ENCODE data around the genes NPIPA8 and ARL6IP1.

DNA sequence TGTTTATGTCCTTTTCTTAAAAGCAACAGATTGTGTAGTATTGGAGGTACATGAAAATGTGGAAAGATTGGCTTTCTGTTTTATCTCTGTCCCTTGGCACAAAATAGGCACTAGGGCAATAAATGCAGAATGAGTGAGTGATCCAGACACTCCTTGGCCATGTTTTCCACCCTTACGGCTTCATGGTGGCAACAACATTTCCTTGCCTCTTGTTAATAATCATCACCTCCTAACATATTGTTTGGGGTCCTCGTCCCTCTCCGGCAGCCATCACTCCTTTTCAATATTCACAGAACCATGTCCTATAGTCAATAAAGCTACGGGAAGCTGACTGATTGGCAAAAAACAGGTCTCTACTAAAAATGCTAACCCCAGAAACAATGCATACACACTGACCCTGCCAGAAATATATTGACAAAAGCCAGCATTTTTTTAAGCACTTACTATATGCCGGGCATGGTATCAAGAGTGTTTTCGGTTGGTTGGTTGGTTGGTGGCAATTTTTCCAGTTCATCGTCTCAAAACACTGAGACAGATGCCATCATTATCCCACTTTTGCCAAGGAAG is 249.8 kb downstream of the XYLT1 start:
- PRO-cap: no peak

DNA sequence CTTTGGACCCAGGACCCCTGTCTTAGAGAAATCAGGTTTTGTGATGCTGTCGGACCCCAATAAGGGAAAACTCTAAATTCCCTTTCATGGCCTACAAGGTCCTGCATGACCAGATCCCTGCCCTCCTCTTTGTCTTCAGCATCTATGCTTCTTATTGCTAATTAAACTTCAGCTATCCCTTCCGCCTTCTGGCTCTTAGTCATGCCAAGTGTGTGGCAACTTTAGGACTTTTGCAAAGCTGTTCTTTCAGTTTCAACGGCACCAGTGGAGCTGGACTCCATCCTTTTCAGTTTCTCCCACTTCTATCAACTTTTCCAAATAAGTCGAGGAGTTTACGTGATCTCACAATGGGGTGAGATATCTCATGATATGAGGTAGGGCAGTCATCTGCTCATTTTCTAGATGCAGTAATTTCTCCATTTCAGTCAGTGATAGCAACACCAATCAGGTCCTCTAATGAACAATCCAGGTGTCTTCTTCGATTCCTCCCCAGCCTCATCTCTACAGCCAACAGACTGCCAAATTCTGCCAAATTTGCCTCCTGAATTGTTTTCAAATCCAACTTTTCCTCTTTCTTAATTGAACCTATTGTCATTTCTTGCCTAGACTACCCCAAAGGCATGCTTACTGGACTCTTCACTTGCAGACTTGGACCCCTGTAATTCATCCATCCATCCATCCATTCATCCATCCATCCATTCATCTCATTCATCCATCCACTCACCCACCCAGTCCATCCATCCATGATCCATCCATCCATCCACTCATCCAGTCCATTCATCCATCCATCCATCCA is 232.0 kb downstream of the XYLT1 start:
- PRO-cap: no peak

DNA sequence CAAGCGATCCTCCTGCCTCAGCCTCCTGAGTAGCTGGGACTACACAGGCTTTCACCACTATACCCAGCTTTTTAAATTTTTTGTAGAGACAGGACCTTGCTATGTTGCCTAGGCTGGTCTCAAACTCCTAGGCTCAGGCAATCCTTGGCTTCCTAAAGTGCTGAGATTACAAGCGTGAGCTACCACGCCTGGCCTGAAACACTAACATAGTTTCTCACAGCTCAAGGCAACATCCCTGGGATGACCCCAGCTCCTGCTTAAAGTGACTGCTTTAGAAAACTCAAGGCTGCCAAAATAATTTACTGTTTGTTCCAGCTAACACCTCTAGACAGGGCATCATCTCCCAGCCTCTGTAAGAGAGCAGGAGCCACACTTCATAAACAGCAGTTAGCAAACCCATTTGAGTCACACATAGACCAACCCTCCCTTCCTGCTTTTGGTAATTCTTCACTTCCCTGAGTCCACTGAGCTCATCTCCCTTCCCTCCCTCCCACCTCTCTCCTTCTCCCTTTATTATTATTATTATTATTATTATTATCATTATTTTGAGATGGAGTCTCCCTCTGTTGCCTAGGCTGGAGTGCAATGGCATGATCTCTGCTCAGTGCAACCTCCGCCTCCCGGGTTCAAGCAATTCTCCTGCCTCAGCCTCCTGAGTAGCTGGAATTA is 201.3 kb downstream of the XYLT1 start:
- PRO-cap: no peak

DNA sequence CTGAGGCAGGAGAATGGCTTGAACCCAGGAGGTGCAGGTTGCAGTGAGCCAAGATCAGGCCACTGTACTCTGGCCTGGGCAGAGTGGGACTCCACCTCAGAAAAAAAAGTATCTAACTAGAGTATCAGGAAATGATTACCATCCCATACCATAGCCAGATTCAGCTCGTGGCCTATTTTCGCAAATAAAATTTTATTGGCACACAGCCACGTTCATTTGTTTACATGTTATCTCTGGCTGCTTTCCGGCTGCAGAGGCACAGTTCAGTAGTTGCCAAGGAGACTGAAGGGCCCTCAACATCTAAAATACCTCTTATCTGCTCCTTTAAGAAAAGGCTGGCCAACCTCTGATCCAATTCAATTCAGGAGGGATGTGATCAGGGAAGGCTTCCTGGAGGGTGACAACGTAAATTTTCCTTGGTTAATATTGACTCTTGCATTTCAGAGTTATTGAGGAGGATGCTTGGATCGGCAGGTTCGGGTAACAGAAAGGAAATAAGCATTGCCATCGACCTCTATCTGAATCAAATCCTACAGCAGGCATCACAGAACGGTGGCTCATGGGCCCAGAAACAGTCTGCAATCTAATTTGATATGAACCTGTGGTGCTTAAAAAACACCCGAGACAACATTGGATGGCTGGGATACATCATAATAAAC is 73.9 kb downstream of the XYLT1 start:
- PRO-cap: no peak

DNA sequence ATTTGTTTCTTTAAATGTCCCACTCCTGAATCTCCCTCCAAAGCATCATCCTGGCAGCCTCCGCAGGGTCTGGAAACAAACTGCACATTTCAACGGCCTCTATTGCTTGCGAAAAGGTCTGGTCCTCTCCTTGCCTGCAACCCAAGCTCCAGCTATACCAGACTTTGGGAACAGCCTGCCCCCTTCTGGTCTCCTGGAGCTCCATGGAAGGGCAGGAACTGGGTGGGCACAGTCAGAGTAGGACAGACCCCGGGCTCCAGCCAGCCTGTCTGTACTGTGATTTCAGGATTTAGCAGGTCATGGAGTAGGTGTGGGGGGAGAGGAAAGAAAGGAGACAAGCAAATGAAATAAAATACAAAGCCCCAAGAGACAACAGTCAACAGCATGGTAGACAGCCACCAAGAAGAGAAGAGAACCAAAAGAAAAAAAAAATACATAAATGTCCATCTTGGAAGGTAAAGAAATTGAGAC is 2.8 kb downstream of the XYLT1 start:
- PRO-cap: no peak

- PRO-cap: no peak
These were observed at the start of gene NPIPA8 for GRCh38 chr16:18336510-18337006. NPIPA8 (minus strand) TSS chr16:18336736.

- PRO-cap: no peak
These were observed 18.4 kb downstream of the NOMO2 start for GRCh38 chr16:18543624-18543823.

DNA sequence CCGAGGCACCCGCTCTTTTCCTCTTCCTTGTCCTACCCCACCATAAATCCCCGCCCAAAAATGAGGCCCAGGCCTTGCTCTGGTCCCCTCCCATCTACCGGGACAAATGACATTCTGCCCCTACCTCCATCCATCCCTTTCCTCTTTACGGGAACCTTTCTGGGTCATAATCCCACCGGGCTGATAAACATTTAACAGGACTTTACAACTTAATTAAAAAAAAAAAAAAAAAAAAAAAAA is 1.0 kb downstream of the NOMO2 start:
- PRO-cap: no peak

- PRO-cap: bidirectional peak, plus-strand start at chr16:18801830, minus-strand start at chr16:18801549
These were observed at the start of gene ARL6IP1 for GRCh38 chr16:18800465-18801726. ARL6IP1 (minus strand) TSS chr16:18801549.

- PRO-cap: no peak
These were observed 29.5 kb downstream of the SMG1 start for GRCh38 chr16:18896712-18897106.

GRCh38 chr16:18958824-18959121 is 25.0 kb upstream of the TMC7 start:
- PRO-cap: no peak

DNA sequence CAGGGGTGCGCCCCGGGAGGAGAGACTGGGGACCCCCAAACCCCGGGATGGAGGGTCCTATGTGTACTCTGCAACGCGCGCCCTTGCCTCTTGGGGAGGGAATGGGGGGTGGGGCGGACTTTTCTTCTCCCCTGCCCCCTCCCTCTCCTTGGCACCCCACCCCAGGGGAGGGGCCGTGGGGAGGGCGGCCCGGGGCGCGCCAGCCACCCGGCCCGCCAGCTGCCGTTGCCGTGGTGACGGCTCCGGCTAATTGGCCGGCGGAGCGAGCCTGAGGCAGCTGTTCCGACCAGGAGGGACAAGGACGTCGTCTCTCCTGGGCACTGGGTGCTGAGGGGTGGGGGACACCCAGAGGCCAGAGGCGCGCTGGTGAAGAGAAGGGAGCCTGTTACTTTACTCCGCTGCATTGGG is 780 bp downstream of the SYT17 start:
- PRO-cap: no peak

DNA sequence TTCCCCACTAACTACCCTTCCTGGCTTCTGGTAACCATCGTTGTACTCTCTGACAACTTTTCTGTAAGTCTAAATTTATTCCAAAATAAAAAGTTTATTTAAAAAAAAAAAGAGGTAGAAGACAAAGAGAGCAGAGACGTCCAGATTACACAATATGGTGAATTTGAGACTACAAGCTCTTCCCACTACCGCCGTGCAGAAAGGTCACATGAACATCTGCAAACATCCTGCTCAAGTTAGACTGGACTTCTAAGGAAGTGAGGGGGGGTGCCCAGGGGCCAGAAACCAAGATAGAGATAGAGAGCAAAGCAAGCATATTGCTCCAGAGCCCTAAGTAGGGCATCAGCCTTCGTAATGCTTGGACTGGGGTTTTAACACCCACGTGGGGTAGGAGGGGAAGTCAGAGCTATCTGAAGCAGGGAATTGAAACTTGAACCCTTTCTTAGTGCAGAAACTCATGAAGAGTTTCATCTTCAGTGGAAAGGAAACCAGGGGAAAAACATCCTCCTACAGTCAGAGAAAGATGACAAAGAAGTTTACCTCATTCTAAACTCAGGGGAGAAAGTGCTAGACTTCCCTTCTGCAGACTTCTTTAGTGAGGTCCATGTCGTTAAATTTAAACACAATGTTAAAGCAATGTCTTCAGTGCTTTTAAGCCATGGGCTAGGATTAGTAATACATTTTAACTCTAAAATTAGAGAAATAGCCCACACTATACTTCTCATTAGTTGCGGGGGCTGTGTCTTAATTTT is 8.7 kb downstream of the CLEC19A start:
- PRO-cap: no peak

DNA sequence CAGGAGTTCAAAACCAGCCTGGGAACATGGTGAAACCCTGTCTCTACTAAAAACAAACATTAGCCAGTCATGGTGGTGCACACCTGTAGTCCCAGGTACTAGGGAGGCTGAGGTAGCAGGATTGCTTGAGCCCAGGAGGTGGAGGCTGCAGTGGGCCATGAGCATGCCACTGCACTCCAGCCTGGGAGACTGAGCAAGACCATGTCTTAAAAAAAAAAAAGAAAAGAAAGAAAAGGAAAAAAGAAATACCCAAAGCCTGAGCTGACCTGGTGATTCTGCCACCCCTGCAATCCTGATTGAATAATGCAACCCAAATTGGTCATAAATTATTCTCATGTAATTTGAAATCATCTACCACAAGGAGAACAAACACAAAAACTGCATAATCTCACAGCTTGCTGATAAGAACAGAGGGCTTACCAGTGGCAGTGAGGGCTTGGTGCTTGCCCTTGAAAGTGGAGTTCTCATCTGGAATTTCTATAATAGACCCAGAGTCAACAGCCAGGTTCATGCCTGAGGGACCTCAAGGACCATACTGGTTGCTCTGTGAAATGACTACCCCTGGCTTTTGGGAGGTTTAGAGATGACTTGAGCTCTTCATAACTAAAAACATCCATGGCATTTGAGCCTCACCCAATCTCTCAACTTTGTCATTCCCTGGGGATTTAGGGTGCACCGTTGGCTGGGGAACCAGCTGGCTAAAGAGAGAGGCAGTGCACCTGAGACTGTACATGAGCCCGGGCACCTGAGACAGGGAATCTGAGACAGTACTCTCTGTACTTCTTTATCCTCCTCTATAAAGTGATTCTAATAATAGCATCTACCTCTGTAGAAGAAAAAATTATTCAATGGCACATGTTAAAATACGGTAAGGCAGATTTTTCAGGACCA is 35.4 kb upstream of the TMC5 start:
- PRO-cap: no peak

GRCh38 chr16:19383057-19383632 is 34.5 kb upstream of the TMC5 start:
- PRO-cap: no peak

DNA sequence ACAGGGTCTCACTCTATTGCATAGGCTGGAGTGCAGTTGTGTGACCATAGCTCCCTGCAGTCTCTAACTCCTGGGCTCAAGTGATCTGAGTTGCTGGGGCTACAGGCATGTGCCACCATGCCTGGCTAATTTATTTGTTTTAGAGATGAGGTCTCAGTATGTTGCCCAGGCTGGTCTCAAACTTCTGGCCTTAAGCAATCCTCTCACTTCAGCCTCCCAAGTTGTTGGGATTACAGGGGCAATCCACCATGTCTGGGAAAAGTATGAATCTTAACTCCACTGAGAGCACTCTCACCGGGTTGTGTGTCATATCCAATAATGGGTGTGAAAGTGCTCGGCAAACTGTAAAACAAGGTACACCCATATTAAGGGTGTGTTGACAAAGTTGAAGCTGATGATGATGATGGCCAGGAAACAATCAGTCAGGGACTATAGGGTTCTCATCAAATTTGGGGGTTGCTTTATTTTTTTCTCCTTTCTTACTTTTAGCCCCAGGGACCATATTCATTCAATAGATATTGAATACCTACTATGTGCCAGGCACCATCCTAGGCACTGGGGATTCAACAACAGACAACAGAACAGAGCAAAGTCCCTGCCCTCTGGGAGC is 25.4 kb upstream of the TMC5 start:
- PRO-cap: no peak

GRCh38 chr16:19415352-19416070 is 2.2 kb upstream of the TMC5 start:
- PRO-cap: no peak

DNA sequence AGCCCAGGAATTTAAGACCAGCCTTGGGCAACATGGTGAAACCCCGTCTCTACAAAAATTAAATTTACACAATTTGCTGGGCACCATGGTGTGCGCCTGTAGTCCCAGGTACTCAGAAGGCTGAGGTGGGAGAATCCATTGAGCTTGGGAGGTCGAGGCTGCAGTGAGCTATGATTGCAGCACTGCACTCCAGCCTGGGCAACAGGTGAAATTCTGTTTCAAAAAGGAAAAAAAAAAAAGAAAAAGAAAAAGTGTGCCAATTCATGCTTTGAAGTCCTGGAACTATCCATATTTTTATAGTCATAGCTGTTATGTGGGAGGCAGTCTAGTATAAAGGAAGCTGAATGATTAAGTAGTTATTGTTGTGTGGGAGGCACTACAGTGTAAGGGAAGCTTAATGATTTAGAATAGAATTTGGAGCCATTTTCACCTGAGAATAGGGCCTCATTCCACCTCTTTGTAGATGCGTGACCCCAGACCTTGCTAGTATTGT is 31.5 kb downstream of the IQCK start:
- PRO-cap: no peak

- PRO-cap: no peak
These were observed 67.4 kb downstream of the GPRC5B start for GRCh38 chr16:19817301-19817529.

DNA sequence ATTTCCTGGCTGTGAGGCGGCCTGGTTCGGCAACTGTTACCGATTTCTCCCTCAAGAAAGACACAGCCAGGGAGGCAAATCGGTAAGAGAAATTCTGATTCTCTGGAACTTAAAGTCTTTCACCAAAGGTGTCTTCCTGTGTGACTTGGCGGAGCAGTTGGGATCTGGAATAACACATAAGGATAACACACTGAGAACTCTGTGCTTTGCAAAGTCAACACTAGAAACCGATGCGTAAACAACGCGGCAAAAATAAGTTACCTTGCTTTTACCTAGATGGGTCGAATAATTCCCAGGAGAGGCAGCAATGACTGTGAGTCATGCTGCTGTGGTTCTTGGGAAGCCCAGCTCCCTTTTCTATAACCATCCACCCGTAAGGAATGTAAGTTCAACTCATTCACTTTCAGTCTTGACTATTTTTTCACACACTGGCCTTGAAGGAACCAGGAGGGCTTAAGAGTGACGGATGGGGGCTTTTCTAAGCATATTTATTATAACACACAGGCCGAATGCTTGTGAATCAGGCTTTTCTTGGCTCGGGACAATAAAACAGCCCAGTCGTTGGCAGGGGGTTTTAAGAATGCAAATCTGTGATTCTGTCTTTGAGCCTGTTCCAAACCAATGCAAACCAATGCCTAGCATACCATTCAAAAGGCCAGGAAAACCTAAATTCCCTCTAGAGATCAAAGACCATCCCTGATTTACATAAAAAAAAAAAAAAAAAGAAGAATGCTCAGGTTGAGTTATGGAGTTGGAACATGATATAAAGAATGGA is 24.1 kb downstream of the GPRC5B start:
- PRO-cap: no peak